Mesenteric fat pad (tissue), 1 donor: ENCODE data around the gene EBF4.

DNA sequence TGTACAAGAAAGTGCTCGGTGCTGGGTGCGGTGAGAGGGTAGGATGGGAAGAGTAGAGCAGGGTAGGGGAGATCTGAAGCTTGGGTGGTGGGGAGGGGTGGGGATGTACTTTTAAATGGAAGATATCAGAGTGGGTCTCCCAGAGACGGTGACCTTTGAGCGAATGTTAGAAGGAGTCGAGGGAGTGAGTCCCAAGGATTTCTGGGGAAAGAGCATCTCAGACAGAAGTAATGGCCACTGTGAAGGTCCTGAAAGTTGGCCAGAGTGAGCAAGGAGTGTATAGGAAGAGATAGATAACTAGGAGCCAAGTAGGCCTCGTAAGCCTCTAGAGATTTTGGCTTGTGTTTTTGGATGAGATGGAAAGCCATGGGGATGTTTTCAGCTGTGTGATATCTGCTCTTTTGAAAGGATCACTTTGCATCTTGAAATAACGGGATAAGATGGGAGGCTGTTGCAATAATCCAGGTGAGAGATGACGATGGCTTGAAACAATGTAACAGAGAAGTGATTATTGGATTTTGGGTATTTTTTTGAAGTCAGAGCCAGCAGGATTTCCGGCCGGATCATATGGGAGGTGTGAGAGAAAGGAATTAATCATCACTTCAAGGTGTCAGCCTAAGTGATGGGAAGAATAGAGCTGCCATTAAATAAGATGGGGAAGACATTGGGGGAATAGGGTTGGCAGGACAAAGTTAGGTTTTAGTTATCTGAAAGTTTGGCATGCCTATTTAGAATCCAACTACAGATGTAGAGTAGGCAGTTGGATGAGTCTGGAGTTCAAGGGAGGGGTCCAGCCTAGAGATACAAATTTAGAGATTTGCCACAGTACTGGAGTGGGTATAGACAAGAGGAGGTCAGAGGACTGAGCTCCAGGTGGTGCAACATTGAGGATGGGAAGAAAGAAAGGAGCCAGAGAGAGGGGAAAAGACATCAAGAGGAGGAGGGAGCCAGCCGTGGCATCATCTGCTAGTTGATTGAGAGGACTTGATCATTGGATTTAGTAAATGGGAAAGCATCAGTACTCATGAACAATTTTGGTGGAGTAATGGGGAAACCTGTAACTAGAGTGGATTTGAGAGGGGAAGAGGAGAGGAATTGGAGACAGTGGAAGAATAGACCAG lies 19.5 kb downstream of the STK35 start:
- PRO-cap = no peak

GRCh38 chr20:2439075-2439640 lies 31.4 kb downstream of the SNRPB start:
- PRO-cap = no peak

DNA sequence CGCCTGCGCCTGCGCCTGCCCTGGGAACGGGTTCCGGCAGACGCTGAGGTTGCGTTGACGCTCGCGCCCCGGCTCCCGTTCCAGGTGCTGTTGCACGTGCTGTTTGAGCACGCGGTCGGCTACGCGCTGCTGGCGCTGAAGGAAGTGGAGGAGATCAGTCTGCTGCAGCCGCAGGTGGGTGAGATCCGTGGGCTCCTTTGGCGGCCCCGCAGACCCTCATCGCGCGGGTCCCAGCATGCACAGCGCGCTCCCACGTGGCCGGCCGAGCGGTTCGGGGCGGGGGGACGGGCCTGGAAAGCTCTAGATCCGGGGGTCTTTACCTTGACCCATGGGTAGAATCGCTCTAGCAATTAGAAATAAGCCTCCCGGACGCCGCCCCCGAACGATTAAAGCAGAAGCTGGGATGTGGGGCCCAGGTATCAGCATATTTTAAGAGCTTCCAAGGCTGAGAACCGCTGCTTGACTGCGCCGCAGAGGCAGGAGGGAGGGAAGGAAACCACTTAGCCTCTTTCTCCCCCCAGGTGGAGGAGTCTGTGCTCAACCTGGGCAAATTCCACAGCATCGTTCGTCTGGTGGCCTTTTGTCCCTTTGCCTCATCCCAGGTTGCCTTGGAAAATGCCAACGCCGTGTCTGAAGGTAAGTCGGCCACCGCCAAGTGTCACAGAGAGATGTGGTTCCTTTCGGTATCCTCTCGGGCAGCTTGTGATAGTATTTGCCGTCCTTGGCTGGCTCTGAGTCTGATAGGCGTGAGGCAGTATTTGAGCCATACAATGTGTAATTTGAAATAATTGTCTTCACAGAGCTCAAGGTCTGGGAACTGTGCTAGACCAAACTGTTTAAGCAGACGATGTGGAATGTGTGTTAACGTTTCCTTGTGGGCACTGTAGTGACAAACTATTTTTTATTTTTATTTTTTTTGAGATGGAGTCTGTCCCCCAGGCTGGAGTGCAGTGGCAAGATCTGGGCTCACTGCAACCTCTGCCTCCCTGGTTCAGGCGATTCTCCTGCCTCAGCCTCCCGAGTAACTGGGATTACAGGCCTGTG lies 648 bp downstream of the NOP56 start:
- PRO-cap = no peak

DNA sequence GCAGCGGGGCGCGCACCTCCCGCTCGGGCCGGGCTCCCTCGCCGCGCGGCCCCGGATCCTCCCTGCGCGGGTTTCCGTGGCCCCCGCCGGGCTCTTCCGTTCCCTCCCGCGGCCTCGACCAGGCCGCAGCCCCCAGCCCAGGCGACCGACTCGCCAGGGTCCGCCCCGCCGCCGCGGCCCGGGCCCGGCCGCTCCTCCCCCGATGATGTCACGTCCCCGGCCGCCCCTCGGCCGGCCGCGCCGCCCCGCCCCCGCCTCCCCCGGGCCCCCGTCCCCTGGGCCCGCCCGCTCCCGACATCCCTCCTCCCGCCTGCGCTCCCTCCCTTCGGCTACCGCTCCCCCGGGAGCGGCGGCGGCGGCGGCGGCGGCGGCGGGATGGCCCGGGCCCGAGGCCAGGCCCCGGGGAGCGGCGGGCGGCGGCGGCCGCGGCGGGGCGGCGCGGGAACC lies at the start of gene EBF4:
Gene EBF4, plus strand, starts transcription at position 322 of the 447 bp plus-strand sequence.
- PRO-cap = bidirectional peak, plus-strand start at position 328 of the sequence, minus-strand start at position 152 of the sequence

DNA sequence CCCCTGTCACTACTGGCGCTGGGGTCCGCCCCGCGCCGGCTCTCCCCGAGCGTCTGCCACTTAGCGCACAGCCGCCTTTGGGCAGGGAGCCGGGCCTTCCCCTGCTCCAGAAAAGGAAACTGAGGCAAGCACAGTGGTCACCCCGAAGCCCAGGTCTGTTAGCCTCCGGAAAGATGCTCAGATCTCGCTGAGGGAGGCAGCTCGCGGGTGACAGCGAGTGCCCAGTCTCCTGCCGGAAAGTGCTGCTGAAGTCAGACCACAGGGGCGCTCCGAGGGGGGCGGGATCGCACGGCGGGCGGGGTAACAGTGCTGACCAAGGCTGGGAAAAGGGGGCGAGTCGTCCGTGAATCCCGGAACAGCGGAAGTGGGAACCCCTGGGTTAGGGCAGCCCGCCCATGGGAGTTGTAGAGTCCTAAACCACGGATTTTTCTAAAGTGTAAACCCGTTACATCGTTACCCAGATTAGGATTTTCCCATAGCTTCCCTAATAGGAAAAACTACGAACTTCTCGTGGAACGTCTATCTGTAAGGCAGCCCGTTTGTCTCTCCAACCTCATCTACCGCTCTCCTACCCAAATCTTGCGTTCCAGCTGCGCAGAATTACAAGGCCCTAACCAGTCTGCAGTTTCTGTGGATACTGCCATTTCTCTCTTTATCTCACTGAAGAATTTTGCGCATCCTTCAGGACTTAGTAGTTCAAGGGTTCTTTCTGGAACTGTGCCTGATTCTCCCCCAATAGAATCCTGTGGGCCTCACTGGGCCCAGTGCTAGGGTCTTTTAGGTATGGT lies 554 bp downstream of the VPS16 start:
- PRO-cap = no peak

DNA sequence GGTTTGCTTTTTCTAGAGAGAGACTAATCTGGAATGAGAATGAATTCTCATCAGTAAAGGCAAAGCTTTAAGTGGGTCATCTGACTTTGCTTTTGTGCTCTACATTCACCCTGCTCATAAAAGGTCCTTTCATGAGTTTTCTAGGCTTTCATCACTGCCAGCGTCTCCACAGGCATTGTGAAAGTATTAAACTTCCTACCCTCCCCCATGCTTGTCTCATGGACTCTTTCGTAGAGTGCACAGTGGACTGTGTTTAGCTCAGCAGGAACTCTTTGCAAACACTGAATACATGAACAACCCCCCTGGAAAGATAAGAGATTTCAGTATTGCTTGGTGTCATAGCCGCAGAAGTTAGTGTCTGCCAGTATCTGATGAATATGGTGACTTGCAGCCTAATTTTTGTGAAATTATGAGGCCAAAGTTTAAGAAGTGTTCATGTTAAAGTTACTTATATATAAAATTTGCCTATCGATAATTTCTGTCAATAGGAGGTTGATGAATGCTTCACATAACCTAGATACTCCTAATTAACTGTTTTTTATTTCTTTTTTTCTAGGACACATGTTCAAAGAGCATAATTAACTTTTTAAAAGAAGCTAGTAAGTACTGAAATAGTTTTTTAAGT lies 74.3 kb downstream of the PTPRA start:
- PRO-cap = no peak

DNA sequence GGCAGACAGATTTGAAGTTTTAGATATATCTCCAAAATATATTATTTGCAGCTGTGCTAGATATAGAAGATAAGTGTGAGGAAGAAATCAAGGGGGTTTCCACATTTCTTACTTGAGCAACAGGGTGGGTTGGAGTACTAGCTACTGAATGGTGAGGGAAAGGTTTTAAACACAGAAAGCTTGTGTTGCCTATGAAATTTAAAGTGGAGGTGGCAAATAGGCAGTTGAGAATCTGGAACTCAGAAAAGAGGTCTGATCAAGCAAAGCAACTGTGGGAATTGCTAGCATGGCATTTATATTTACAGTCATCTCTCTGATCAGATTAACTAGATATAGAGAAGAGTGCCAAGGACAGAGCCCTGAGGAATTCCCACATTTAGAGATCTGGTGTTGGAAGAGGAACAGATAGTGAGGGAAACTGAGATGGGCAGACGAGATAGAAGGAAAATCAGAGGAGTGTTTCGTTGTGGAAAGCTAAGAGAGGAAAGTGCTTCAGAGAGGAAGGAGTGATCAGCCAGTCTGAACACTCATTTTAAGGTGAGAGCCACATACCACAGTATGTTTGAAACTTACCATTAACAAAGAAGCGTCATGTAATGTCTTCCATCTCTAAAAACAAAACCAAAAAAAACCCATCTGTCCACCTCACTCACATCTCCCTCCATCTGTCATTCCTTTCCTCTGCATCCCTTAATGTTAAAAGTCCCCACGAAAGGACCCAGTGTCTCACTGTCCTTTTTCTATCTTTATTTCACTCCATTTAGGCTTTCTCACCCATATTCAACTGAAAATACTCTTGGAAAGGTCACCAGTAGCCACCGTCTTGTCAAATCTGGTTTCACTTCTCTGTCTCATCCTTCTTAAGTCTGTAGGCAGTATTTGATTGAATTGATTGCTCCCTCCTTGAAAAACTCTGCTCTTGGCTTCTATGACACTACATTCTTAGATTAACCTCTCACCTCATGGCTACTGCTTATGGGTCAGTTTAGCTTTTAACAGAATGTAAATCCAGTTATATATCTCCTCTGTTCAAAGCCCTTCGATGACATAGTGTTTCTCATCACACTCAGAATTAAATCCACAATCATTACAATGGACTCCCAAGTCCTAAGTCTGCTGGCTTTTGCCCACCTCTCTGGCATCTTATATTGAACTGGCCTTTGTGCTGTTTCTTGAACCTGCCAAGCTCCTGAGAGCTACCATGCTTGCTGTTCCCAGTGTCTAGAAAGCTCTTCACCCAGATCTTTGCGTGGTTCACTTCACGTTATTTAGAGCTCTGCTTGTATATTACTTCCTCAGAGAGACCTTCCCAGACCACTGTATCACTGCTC lies 59.4 kb upstream of the GNRH2 start:
- PRO-cap = no peak

DNA sequence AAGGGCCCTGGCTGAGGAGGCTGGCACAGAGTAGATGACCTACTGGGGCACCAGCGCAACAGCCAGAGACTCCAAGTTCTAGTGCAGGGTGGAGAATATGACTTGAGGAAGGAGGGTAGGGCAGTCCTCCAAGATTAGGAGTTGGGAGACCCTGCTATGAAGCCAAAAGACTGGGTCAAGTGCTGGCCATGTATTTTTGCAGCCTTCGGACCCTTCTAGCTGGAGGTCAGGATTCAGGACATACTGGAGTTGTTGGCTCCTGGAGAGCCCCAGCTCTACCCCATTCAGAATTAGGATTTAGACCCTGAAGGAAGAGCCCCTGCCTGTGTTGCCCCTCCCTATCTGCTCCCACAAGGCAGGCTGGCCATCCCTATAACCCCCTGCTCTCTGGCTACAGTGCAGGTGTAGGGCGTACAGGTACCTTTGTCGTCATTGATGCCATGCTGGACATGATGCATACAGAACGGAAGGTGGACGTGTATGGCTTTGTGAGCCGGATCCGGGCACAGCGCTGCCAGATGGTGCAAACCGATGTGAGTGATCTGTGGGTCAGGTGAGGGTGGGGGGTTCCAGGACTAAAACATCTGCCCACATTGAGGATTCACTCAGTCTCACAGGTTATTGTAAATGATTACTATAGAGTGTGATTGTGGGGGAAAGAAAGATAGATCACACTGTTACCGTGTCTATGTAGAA lies 21.0 kb upstream of the GNRH2 start:
- PRO-cap = no peak

DNA sequence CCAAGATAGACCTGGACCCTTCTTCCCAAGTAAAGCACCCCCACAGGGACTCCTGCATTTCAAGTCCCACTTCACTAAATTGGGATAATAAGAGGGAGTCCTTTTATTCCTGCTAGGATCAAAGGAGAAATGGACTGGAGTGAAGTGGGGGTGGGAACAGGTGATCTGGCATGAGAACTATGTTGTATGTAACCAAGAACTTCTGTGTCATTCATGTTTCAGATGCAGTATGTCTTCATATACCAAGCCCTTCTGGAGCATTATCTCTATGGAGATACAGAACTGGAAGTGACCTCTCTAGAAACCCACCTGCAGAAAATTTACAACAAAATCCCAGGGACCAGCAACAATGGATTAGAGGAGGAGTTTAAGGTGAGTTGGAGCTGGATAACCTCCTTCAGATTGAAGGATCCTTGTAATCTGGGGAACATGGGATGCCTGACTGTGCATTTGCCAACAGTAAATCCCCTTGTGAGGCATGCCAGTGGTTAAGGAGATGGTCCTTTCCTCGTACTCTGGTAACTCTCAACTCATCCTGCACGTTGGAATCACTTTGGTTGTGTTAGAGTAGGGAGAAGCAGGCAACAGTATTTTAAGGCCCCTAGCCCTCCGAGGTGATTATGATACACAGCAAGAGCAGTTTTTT lies 19.0 kb upstream of the GNRH2 start:
- PRO-cap = no peak

DNA sequence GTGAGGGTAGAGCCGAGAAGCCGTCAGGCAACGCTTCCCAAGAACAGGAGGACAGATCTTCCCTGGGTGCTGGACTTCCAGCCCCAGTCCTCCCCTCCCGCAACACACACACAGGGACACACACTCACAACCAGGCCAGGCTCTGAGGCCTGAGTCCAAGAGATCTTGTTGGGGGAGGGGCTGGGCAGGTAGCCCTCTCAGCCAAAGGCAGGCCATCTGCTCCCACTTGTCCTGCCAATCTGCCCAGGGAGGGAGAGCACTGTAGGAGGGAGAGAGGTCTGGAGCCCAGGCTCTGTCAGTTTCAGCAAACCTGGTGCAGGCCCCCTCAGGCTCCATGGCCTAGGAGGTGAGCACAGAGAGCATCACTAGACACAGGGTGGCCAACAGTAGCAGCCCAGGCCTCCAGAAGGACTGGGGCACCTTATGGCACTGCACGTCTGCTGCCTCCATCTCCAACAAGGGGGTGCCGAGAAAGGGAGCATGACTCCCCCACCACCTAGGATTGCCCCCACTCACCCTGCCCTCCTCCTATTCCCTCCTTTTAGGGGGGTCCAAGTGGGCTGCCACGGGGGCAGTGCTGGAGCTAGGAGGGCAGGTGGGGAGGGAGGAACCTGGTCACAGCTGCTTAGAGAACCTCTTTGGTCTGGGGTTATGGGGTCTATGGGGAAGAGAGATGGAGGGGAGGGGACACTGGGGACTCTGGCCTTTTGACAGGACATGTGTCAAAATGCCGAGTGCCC lies 4.2 kb upstream of the FASTKD5 start:
- PRO-cap = no peak

- PRO-cap = no peak
These were observed 5.0 kb upstream of the FASTKD5 start for GRCh38 chr20:3164450-3165380.

GRCh38 chr20:3168091-3169076 lies 5.0 kb downstream of the LZTS3 start:
- PRO-cap = no peak

DNA sequence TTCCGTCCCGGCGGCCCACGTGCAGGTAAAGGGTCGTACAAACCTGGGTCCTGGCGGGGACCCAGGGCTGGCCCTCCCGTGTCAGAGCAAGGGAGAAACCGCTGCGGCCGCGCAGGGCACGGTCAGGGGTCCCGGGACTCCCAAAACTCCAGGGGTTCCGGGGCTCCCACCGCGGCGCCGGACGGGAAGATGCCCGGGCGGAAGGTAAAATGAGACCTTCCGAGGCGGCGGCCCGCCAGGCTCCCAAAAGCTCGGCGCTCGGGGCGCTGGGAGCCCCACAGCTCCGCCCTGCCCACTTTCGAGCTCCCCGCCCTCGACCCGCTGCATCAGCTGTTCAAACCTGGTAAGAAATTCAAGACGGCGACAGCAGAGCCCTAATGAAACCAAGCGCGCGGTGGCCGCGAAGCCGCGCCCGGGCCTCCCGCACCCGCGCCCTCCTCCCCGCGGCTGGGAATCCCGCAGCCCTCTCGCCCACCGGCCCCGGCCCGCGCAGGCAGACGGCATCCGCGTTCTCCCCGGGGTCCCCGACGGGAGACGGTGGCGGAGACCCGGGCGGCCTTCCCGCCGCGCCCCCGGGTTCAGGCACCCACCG lies 389 bp downstream of the SLC4A11 start:
- PRO-cap = no peak

- PRO-cap = no peak
These were observed 11.5 kb upstream of the SLC4A11 start for GRCh38 chr20:3250540-3250919.

DNA sequence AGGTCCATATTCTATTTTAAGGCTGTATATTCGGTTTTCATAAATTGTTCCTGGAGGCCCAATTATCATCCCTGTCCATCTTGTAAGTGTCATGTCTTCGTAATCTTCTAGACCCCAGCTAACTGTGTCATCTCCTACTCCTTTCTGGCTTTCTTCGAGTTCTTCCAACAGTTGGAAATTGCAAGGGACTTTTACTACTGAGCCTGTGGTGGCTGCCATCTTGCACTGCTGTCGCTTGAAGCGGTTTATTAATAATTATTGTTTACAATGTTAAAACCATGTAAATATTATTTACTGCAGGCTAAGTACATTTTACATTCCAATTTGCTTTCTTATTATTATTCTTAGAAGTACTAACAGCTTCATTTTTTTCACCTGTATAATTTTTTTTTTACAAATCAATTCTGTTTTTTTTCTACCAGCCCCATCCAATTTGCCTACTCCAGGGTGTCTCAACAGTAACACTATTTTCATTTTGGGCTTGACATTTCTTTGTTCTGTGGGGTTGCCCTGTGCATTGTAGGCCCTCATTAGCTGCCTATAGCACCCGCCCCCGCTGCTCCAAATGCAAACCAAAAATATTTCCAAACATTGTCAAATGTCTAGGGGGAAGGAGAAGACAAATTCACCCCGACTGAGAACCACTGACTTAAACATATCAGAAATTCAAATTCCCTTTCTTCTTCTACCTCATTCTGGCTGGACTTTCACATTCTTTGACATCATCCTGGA lies 45.2 kb downstream of the DNAAF9 start:
- PRO-cap = no peak

DNA sequence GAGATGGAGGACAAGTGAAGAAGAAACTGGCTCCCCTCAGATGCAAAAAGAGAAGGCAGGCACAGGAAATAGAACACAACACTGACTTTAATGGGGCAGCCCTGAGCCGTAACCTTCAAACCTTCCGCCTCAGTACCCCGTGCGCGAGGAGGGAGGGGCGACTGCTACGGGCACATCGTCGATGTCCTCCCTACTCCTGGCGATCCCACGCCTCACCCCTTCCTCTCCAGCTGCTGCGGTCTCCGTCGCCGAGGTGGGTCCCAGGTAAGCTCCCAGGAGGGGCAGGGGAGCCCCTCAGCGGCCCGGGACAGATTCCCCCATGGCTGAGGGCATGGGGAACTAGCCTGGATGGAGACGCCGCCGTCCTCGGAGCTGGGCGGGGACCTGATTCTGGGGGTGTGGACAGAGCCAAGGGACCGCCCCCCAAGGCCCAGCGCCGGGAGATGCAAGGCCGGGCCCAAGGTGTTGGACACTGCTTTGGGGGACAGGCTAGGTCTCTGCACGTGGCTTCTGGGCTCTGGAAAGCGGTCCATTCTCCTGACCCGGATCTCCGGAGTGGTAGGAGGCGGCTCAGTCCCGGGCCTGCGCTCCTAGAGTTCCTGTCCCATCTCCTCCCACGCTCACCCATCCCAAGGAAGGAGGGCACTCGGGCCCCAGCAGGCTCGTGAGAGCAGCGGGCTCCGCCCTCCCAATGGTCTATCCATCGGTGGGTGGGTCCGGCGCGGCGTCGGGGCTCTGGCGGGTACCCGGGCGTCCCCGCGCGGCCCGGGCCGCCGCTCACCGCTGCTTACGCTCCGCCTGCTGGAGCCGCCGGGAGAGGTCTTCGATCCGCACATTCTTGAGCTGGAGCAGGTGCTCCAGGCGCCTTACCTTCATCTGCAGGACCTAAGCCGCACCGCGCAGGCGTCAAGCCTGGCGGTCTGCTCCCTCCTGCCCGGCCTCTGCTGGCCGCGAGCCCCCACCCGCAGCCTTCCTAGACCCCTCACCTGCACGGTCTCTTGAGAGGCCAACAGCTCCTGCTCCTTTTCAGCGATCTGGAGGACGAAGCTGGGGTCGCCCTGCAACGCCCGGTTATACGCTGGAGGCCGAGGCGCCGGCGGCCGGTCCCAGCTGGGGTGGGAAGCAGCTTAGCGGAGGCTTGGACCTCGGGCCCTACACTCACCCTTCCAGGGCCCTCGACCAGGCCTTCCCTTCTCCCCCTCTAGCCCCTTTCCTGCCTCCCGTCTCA lies 3.4 kb downstream of the SPEF1 start:
- PRO-cap = no peak

DNA sequence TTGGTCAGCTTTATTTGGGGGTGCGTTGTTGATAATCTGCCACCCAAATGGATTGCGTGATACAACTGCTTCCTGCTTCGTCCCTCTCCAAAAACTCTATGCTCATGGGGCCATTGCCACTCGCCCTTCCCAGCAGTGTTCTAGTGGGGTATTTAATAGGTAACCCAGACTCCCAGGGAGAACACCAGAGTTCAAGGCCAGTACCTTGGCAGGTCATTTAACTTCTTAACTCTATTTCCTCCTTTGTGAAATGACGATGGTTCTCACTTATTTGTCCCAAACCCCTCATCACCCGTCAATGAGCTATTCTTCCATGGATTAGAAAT lies 467 bp upstream of the SPEF1 start:
- PRO-cap = no peak

- PRO-cap = unidirectional peak, minus-strand start at chr20:3811537
These were observed 8.7 kb upstream of the AP5S1 start for GRCh38 chr20:3811400-3812350.

- PRO-cap = no peak
These were observed 38.5 kb downstream of the PANK2 start for GRCh38 chr20:3927734-3928030.

DNA sequence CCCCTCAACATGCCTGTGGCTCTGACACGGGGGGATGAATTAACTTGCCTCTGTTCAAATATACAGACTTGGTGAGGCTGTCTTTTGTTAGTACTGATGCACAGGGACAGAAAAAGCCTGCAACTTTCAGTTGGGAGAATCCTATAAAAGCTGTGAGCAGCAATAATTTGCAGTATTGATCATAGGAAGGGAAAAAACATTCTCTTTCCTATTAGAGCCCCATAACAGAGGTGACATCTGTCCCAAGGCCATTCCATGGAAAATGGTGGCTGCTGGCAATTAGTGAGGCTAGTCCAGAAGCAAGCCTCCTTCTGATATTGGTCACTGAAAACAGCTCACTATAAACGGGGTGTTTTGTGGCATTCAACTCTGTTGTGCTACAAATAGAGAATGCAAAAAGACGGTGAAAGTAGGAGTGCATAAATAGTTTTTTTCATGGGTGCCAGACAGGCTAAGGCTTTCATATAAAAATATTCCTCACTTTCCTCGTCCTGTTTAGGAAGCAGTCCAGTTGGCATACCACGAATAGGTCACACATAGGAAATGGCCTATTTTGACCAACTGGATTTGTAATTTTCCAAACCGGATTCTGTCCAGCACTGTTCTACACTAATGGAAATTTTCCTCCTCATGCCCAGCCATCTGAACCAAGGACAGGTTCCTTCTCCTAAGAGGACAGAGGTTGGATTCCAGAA lies 42.8 kb downstream of the PANK2 start:
- PRO-cap = no peak